Uterus (tissue), 7 donors: Measurements from ENCODE around the gene ZBED3.

DNA sequence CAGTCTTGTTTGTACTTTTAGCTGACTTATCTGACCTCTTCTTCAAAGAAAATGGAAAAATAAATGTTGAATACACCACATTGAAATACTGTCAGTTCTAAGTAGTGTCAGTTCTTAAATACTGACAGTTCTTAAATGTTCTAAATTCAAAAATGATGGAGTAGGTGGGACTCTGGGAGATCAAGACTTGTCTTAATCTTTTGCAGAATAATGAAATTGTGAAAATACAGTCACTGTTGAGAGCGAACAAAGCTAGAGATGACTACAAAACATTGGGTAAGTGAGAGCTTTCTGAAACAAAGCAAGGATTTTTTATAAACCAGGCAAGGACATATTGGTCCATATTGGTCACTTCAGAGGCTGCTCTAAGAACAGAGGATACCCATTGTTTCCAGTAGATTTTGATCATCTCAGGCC is 31.5 kb upstream of the F2RL2 start:
- PRO-cap, 4 experiments: no peak in any of the 4 experiments
- RAMPAGE, long total RNA, 2 experiments: no peak in any of the 2 experiments
- RRBS: no CpG with 5 or more reads among the region's 1 CpG

GRCh38 chr5:76657710-76658727 is 34.8 kb upstream of the F2RL2 start:
- PRO-cap, 4 experiments: no peak in any of the 4 experiments
- RAMPAGE, long total RNA, 2 experiments: no peak in any of the 2 experiments
- RRBS: no CpG with 5 or more reads among the region's 9 CpGs

DNA sequence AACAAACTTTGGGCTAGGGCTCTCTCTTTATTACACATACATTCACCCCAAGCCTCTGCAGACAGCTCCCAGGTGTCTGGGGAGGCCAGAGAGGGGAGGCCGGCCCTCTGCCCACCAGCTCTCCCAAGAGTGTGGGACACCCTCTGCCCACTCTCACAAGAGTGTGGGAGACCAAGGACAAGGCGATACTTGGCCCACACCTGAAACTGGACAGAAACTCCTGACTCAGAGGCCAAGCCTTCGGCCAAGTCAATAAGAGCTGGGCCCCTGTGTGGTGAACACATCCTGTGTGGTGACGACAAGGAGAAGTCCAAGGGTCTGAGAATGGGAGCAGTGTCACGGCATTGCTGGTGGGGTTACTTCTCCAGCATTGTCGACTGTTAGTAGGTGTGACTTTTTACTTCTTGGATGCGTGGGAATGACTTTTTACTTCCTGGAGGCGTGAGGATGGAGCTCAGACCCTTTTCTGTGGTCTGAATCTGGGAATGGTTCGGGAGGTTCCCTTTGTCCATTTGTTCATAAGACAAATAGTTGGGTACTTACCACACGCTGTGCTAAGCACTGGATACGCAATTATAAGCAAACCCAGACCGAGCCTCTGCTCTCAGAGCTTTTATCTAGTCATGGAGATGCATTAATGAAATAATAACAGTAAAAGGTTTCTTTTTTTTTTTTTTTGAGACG is 14.5 kb upstream of the F2RL1 start:
- PRO-cap, 4 experiments: no peak in any of the 4 experiments
- RAMPAGE, long total RNA, 2 experiments: no peak in any of the 2 experiments
- RRBS: no CpG with 5 or more reads among the region's 13 CpGs

- PRO-cap, 4 experiments: peak in 4 of 4 experiments; most common plus-strand start chr5:77086950 (in 3); most common minus-strand start chr5:77087224 (in 2)
- RAMPAGE, long total RNA, 2 experiments: start-site peak on the plus strand in 1 of 2 experiments, at chr5:77086649-77087553 at its widest, 37 reads per replicate
- RRBS: 2% methylated on average over 26 of the region's 64 CpGs
These were observed at the start of gene ZBED3 for GRCh38 chr5:77086827-77087711. TSS of gene ZBED3 (minus strand) at chr5:77087285.

GRCh38 chr5:77155268-77155987 is 55.1 kb upstream of the PDE8B start:
- PRO-cap, 4 experiments: no peak in any of the 4 experiments
- RAMPAGE, long total RNA, 2 experiments: no peak in any of the 2 experiments
- RRBS: no CpG with 5 or more reads among the region's 9 CpGs

- PRO-cap, 4 experiments: peak in 1 of 4 experiments; most common minus-strand start chr5:77292477 (in 1)
- RAMPAGE, long total RNA, 2 experiments: no peak in any of the 2 experiments
- RRBS: no CpG with 5 or more reads among the region's 3 CpGs
These were observed 81.7 kb downstream of the PDE8B start for GRCh38 chr5:77291962-77292754.

DNA sequence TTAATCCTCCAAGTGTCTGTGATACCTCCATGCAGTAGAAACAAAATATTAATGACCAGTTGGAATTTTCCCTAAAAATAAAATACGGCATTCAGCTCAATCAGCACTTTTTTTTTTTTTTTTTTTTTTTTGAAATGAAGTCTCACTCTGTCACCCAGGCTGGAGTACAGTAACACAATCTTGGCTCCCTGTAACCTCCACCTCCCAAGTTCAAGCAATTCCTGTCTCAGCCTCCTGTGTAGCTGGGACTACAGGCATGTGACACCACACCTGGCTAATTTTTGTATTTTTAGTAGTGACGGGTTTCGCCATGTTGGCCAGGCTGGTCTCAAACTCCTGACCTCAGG is 48.4 kb downstream of the WDR41 start:
- PRO-cap, 4 experiments: no peak in any of the 4 experiments
- RAMPAGE, long total RNA, 2 experiments: no peak in any of the 2 experiments
- RRBS: no CpG with 5 or more reads among the region's 3 CpGs

DNA sequence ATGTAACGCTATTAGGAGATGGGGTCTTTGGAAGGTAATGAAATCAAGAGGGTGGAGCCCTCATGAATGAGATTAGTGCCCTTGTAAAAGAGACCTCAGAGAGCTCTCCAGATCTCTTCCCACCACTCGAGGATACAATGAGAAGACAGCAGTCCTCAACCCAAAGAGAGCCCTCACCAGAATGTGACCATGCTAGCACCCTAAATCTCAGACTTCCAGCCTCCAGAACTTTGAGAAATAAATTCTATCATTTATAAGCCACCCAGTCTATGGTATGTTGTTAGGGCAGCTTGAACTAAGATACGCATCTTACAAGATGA is 12.7 kb downstream of the TBCA start:
- PRO-cap, 4 experiments: no peak in any of the 4 experiments
- RAMPAGE, long total RNA, 2 experiments: no peak in any of the 2 experiments
- RRBS: no CpG with 5 or more reads among the region's 3 CpGs

DNA sequence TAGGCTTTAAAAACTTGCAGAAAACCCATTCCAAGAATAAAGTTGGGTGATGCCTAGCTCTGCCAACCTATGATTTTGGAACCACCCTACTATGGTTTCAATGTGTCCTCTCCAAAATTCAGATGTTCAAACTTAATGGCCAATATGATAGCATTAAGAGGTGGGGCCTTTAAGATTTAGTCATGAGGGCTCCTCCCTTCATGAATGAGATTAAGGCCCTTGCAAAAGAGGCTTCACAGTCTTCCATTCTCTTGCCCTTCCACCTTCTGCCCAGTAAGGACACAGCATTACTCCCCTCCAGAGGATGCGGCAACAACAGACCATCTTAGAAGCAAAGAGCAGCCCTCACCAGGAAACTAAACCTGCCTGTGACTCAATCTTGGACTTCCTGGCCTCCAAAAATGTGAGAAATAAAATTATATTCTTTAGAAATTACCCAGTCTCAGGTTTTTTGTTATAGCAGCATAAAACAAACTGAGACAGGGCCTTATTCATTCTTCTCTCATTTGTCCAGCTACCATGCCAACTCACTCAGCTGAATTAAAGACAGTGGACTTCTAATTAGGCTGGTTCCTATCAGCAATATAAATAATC is 8.2 kb downstream of the AP3B1 start:
- PRO-cap, 4 experiments: no peak in any of the 4 experiments
- RAMPAGE, long total RNA, 2 experiments: no peak in any of the 2 experiments
- RRBS: no CpG with 5 or more reads among the region's 1 CpG

DNA sequence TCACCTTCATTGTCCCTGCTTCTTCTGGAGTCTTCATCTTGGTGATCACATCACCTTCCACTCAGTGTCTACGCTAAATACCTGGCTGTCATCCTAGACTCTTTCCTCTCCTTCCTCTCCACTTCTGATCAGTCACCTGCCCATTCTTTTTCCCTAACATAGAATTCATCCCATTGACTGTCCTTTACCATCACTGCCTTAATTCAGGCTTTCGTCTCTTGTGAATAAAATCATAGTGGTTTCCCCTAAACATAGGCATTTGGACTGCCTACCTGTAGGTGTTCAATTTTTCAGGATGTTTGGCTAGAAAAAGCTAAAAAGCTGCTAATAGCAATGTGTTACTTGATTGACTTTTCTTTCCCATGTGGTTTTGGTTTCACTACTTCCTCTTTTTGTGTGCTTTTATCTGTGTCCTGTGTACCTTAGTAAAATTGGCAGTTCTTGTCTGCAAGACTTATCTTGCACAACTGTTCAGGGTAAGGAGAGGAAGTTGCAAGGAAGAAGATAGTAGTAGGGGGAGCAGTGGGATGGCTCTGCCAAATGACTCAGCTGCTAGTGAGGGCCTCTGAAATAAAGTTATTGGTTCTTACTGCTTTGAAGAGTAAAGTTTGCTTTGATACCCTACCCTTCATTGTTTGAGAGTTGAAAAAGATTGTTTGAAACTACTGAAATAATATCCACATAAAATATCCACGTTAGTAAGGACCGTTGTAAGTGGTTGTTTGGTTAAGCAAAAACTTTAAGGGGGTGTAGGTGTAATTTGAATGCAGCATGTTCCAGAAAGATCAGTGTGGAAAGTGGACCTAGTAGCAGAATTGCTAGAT is 123.3 kb downstream of the SCAMP1 start:
- PRO-cap, 4 experiments: no peak in any of the 4 experiments
- RAMPAGE, long total RNA, 2 experiments: no peak in any of the 2 experiments
- RRBS: no CpG with 5 or more reads among the region's 4 CpGs

DNA sequence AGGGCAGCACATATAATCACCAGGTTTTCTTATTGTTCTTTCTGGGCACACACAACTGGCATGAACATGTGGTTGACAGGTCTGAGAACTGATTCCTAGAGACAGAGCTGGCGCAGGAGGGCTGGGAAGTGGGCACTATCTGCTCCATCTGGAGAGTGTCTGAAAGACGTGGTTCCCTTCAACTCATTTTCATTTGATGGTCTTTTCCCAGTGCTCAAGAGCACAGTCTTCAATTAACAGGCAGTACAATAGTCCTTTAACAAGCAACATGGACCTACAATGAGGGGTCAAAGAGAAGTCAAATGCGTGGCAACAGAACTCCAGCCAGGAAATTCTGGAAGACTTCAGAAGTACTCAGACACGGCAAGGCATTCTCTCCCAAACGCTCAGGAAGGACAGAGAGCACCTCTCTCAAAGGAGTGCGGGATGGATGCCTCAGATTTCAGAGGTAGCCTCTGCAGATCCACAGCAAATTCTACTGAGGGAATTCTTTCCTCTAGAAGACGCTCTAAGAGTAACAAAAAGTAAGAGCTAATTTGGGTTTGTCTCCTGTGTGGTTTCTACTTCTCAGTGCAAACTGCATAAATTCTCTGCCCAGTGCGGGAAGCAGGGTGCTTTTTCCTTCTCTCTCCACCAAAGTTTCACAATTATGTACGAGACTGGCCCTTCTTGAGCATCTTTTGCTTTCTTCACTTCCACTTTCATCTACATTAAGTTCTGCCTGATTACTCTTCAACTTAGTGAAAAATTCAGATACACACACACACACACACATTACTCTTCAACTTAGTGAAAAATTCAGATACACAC is 56.5 kb downstream of the LHFPL2 start:
- PRO-cap, 4 experiments: peak in 3 of 4 experiments; most common plus-strand start position 381 of the sequence (in 2); most common minus-strand start position 195 of the sequence (in 1)
- RAMPAGE, long total RNA, 2 experiments: no peak in any of the 2 experiments
- RRBS: no CpG with 5 or more reads among the region's 9 CpGs

- PRO-cap, 4 experiments: peak in 4 of 4 experiments; most common plus-strand start chr5:78648167 (in 3); most common minus-strand start chr5:78647926 (in 2)
- RAMPAGE, long total RNA, 2 experiments: no peak in any of the 2 experiments
- RRBS: 2% methylated on average over 27 of the region's 67 CpGs
These were observed 617 bp downstream of the LHFPL2 start for GRCh38 chr5:78647831-78648479.

DNA sequence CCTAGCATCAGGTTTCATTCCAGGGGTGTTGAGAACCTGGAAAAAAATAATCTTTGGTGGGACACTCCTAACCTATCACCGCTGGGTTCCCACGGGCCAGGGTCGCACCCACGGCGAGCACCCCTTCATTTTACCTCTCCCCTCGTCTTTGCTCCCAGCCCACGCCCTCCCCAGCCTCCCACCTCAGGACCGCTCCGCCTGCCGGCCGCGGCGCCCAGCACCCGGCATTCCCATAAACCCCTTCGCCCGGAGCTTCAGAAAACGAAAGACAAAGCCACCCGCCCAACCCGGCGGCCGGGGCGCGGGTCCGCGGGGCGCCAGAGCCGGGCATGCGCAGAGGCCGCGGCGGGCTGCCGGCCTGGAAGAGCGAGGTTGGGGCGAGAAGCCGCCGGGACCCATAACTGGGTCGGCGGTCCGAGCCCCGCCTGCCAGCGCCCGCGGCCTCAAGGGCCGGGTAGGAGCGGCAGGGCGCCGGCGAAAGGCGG is 652 bp downstream of the ARSB start:
- PRO-cap, 4 experiments: peak in 4 of 4 experiments; most common plus-strand start position 336 of the sequence (in 3); most common minus-strand start position 234 of the sequence (in 3)
- RAMPAGE, long total RNA, 2 experiments: no peak in any of the 2 experiments
- RRBS: 2% methylated on average over 16 of the region's 49 CpGs

DNA sequence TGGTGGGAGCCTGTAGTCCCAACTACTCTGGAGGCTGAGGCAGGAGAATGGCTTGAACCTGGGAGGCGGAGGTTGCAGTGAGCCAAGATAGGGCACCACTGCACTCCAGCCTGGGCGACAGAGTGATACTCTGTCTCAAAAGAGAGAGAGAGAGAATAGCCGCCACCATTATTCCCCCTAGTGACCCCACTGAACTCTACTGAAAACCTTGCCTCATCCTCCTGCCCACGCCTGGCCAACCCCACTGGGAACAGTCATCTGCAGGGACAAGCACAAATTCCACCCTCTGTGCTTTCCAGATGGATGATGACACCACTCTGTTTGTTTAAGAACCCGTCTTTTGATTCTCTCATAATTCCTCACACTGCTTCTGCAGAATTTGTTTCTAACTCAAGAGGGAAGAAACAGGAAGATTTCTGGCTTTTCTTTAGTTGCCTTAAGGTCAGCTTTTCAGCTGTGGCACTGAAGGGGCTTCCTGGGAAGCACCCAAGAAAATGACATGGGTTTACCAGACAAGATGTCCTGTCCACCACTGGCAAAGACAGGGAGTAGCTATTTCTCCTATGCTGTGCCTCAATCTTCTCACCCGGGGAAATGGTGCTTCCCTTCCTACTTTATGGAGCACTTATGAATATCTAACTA is 12.3 kb downstream of the BHMT2 start:
- PRO-cap, 4 experiments: no peak in any of the 4 experiments
- RAMPAGE, long total RNA, 2 experiments: no peak in any of the 2 experiments
- RRBS: no CpG with 5 or more reads among the region's 6 CpGs

GRCh38 chr5:79236975-79237899 is 1.3 kb downstream of the JMY start:
- PRO-cap, 4 experiments: peak in 3 of 4 experiments; most common plus-strand start chr5:79237105 (in 2); most common minus-strand start chr5:79237018 (in 2)
- RAMPAGE, long total RNA, 2 experiments: start-site peak on the plus strand in 1 of 2 experiments, at chr5:79236653-79237621 at its widest, 12 reads per replicate
- RRBS: 2% methylated on average over 15 of the region's 67 CpGs

- PRO-cap, 4 experiments: no peak in any of the 4 experiments
- RAMPAGE, long total RNA, 2 experiments: no peak in any of the 2 experiments
- RRBS: no CpG with 5 or more reads among the region's 2 CpGs
These were observed 53.7 kb downstream of the JMY start for GRCh38 chr5:79289652-79290035.

GRCh38 chr5:79547449-79547978 is 33.6 kb upstream of the HOMER1 start:
- PRO-cap, 4 experiments: no peak in any of the 4 experiments
- RAMPAGE, long total RNA, 2 experiments: no peak in any of the 2 experiments
- RRBS: no CpG with 5 or more reads among the region's 4 CpGs

DNA sequence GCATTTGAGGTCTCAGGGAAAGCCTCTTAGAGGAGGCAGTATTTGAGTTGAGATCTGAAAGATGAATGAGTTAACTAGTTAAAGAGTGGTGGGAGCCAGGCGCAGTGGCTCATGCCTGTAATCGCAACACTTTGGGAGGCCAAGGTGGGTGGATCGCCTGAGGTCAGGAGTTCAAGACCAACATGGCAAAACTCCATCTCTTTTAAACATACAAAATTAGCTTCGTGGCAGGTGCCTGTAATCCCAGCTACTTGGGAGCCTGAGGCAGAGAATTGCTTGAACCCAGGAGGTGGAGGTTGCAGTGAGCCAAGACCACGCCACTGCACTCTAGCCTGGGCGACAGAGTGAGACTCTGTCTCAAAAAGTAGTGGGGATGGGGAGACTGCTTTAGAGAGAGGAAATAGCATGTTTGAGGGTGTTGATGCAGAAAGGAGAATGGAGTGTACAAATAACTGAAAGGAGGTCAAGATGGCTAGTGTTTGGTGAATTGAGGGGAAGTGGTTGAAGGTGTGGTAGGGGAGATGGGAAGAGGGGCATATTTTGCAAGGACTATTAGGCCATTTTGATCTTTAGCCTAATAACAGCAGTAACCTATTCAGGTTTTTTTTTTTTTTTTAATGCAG is 18.1 kb downstream of the TENT2 start:
- PRO-cap, 4 experiments: no peak in any of the 4 experiments
- RAMPAGE, long total RNA, 2 experiments: no peak in any of the 2 experiments
- RRBS: no CpG with 5 or more reads among the region's 6 CpGs

DNA sequence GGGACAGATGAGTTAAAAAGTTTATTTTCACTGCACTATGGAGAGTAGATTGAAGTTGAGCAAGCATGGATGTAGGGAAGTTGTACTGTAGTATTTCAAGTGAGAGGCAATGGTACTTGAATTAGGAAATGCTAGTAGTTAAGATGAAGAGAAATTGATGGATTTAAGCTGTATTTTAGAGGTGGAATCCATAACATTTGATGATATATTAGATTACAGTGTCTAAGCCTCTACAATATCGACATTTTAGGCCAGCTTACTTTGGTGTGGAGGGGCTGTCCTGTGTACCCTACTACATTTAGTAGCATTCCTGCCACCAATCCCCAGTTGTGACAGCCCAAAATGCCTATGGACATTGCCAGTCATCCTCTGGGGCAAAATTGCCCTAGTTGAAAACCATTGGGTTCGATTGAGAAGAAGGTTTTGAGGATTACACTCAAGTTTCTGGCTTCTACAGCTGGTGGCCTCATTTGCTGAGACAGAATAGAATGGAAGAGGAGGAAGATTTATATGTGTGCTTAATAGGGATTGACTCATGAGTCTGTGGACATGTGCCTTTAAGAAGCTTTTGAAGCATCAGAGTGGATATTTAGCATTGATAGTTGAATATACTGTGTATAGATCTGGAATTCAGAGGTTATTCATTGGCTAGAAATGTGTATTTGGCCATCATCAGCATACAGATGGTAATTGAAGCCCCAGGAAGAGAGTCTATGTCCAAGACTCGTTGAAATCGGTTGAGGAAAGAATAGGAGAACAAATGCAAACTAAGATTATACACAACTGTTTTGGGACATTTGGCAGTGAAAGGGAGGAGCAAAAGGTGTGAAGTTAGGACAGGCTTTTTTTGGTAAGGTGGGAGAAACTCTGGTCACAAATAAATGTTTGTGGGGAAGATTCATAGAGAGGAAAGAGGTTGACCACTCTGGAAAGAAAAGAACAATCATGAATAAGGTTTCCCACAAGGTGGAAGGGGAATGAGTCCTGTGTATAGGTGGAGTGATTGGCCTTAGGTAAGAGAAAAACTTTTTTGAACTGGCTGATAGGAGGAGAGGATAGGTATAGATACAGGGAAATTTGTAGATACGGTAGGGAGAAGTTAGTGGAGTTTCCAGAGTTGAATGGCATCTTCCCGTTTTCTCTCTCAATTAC is 19.0 kb downstream of the TENT2 start:
- PRO-cap, 4 experiments: no peak in any of the 4 experiments
- RAMPAGE, long total RNA, 2 experiments: no peak in any of the 2 experiments
- RRBS: no CpG with 5 or more reads among the region's 6 CpGs

- PRO-cap, 4 experiments: no peak in any of the 4 experiments
- RAMPAGE, long total RNA, 2 experiments: no peak in any of the 2 experiments
- RRBS: no CpG with 5 or more reads among the region's 1 CpG
These were observed 6.0 kb downstream of the CMYA5 start for GRCh38 chr5:79695638-79695959.